ENCODE results near the gene VMAC.

- PRO-cap = no peak
Observed at GRCh38 chr19:4929153-4929596, 19.9 kb downstream of the UHRF1 start.

- PRO-cap = no peak
Observed at GRCh38 chr19:4969721-4970627, 1.1 kb downstream of the KDM4B start.

GRCh38 chr19:4970628-4971180 is 1.8 kb downstream of the KDM4B start:
- PRO-cap = no peak

GRCh38 chr19:4974773-4975263 is 5.9 kb downstream of the KDM4B start:
- PRO-cap = no peak

DNA sequence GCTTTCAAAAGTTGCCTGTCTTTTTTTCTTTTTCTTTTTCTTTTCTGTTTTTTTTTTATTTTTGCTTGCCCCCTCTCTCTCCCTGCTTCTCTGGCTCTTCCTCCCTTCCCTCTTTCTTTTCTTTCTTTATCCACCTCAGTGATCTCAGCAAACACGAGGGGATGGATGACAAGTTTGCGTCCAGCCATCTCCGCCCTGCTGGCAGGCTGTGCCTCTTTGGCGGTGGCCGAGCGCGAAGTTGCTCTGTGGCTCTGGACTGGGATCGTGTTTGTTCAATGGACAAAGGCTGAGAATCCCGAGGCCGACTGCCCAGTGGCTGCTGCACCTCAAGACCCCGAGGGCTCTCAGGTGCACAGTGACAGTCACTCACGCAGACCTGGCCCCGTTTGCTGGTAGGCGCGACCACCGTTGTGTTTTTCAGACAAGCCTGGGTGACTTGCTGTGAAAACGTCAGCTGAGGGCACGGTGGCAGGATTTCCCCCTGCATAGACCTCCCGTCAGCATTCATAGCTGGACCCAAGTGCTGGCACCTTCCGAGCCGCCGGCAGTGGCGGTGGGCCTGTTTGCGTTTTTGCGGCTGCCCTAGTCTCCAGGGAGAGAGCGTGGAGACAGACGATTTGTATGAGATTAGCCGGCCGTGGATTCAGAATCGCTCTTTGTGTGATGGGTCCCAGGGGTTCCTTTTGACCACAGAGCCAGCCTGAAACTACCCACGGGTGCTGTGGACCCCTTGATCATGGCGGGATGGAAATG is 8.3 kb downstream of the KDM4B start:
- PRO-cap = unidirectional peak, minus-strand start at position 128 of the sequence

- PRO-cap = no peak
Observed at GRCh38 chr19:5086075-5086890, 117.4 kb downstream of the KDM4B start.

GRCh38 chr19:5104054-5104663 is 135.2 kb downstream of the KDM4B start:
- PRO-cap = unidirectional peak, minus-strand start at chr19:5104244

GRCh38 chr19:5139163-5139876 is 170.4 kb downstream of the KDM4B start:
- PRO-cap = no peak

DNA sequence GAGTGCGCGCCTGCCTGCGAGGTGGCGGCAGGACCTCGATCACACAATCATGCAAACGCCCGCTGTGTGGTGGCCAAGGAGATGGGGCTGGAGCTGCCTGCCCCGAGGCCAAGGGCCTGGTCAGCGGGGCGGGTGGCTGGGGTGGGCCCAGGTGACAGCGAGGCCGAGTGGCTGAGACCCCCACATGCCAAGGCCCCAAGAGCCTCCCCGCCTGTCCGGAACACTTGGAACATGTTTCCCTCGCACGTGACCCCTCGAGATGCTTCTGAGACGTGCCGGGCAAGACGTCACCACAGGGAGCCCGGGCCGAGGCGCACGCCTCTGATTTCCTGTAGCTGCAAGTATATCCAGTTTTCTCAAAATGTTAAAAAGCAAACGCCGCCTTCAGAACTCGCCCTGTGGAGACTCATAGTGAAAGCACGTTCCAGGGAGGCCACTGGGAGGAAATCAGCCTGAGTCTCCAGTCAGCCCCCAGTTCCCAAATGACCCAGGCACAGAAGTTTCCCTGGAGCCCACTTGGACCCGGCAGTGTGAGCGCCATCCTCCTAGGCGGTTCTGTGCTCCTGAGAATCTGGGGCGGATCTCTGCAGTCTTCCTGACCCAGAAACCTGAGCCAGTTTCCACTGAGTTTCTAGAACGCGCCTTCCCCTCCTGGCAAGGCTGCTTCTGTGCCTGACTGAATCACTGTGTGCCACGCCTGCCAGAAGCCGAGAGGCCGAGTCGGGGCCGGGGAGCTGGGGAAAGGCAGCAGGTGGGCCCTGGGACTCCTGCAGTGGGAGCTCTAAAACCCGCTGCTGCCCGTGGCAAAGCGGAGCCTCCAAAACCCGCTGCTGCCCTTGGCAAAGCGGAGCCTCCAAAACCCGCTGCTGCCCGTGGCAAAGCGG is 179.2 kb downstream of the KDM4B start:
- PRO-cap = no peak

- PRO-cap = no peak
Observed at GRCh38 chr19:5286011-5286424, 54.6 kb downstream of the PTPRS start.

GRCh38 chr19:5293102-5294175 is 47.2 kb downstream of the PTPRS start:
- PRO-cap = bidirectional peak, plus-strand start at chr19:5293390, minus-strand start at chr19:5293241

DNA sequence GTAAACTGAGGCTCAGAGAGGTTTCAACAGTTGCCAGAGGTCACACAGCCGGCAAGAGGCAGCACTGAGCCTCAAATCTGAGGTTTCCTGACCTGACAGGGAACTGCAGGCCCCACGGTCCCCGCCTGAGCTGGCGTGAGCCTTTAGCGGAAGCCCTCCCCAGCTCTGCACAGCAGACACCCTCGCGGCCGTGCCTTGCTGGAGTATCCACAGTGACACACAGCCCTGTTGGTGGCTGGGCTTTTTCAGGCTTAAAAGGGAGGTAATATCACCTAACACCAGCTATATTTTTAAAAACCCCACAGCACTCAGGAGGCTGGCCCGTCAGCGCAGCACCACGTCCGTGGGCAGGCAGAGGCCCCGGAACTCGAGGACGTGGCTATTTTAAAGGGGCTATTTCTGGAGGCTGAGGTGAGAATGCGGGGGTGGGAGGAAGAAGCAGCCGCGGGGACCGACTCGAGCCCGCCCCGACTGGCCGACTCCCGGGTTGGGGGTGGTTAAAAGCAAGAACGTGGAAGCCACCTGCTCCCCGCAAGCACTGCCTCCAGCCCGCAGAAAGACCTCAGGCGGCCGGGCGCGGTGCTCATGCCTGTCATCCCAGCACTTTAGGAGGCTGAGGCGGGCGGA is 18.5 kb downstream of the PTPRS start:
- PRO-cap = no peak

- PRO-cap = no peak
Observed at GRCh38 chr19:5339322-5339940, 1.2 kb downstream of the PTPRS start.

GRCh38 chr19:5703623-5704680 is 13.9 kb downstream of the RPL36 start:
- PRO-cap = no peak

DNA sequence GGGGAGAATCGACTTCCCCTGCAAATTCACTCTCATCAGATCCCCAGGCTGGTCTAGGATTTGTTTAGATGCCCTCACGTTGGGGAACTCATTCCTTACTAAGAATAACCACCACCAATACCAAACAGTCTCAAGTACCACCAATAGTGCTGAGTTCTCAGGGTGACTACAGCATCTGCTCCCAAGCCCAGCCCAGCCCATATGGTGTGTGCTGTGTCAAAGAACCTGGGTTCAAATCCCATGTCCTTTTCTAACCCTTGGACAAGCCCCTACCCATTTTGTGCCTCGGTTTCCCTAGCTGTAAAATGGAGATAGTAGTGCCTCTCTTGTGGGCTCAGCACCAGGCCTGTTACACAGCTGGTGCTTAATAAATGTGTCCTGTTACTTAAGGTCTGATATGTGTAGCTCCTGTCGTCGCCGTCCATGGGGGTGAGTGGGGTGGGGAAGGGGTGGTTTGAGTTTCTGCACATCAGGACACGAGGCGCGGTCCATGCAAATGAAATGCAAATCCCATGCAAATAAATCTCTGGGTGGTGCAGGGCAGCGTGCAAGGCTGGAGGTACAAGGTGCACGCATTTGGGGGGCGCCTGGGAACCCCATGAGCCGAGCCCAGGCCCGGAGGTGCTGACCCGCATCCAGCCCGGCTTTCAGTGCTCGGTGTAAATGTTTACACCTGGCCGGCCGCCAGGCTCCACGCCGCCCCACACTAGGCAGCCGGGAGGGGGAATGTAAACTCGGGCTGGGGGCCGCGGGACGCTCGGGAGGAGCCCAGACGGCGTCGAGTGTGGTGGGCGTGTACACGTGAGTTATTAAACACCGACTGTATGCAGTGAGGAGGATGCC is 17.1 kb downstream of the NRTN start:
- PRO-cap = no peak

DNA sequence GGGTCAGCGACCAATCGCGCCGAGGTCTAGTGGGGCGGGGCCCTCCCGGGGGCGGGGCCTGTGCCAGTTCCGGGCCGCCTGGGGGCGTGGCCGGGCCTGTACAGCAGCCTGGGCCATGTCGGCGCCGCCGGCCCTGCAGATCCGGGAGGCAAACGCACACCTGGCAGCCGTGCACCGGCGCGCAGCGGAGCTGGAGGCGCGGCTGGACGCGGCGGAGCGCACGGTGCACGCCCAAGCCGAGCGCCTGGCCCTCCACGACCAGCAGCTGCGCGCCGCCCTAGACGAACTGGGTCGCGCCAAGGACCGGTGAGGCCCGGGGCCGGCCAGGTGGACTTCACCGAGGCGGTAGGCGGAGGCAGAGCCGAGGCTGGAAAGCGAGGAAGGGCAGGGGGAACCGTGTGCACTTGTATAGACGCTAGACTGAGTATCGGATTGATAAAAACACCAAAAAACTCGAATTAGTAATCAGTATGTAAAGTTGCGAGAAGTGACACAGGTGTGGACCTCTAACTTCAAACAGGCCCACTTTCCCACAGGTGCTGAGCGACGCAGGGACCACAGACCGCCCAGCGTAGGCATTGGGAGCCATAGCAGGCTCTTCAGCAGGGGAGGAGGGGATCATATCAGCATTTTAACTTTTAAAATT is at the start of gene VMAC:
VMAC (plus strand) TSS at position 97 of the 646 bp plus-strand sequence.
- PRO-cap = unidirectional peak, plus-strand start at position 66 of the sequence; unidirectional peak, plus-strand start at position 138 of the sequence

DNA sequence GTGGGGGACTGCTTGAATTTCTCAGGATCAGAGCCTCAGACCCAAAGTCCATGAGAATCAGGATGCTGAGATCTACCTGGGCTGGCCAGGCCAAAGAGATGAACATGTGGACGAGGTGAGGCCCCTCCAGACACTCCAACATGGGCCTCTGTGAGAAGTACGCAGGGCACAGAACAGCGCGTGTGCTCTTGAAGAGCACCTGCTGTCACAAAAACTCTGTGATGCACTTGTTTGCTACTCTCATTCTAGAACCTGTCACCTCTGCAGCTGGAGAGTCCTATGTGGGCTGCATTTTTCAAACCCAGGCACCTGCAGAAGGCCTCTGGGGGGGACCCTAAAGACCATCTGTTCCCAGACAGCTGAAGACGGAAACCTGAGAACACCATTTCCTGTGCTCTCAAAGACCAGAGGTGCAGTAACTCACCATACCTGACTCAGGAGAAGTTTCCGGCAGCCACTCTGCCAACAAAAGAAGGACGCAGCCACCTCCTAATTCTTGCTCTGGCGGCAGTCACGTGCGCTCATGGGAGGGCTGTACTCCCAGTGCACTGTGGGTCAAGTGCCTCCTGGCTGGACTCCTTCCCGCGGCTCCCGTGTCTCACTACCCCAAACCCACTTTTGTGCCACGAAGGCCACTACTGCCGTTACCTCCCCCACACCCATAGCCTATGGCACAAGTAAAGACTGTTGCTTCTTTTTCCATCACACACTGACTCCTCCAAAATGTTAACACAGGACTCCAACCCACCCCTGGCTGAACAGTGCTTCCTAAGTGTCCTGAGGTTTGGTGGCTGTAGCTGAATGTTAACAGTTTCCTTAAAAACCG is 28.0 kb downstream of the RANBP3 start:
- PRO-cap = no peak

GRCh38 chr19:5985434-5985981 is 7.6 kb upstream of the RANBP3 start:
- PRO-cap = bidirectional peak, plus-strand start at chr19:5985611, minus-strand start at chr19:5985486

GRCh38 chr19:6066294-6067270 is 43.7 kb downstream of the RFX2 start:
- PRO-cap = no peak

DNA sequence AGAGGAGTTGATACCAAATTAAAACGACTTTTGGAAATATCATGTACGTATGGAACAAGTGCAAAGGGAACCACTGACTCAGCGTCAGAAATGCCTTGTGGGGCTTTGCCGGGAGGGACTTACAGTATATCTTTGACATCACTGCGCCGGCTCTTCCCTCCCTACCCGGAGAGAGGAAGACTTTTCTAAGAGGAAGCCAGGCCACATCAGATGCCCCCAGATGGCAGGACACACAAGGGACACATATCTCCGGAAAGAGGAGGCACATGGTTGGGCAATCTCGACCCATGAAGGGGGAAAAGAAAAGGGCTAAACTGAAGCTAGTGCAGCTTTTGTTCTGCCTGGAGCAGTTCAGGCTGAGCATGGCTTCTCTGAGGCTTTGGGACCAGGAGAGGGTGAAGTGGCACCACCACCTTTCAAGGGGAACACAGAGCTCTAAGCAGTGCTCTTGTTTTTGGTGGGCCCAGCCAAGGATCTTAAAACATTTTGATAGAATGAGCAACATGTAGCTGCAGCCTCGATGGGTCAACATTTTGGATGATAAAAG is 43.0 kb downstream of the RFX2 start:
- PRO-cap = no peak

Measured in pulmonary artery (tissue), 1 donor.